ENCODE measurements around the genes SPRY3 and VAMP7.

- RRBS, result no CpG with 5 or more reads among the region's 10 CpGs
Measured at GRCh38 chrX:154049357-154049946, 29.8 kb upstream of the IRAK1 start.

DNA sequence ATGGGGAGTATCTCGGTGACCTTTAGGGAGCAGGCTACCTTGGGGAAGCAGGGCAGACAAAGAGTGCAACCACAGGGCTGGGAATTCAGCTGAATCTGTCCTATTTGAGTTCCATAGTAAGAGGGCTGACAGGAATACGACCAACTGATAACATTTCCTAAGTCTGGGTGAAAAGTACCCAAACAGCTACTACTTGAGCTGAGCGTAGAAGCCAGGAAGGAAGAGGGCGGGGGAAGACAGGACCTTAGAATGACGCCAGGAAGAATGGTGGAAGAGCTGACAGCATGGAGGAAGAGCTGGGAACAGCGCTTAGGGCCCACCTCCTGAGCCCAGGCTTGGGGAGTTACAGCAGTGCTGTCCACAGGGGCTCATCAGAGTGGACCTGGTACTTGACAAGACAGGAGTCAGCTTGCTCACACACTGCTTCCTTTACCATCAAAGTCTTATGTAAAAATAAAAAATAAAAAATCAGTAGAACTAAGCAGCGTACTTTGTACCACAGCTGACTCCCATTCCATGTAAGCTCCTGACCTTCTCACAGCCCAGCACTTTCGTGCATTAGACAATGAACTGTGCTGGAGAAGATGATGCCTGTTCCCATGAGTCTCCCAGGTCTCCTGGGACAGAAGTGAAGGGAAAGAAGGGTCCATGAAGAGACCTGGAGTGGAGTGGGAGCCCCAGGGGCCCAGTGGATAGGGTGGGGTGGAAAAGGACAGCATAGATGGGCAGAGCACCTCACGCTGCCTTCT, 14.2 kb downstream of the MECP2 start:
- RRBS, result no CpG with 5 or more reads among the region's 9 CpGs

- RRBS, result no CpG with 5 or more reads among the region's 14 CpGs
Measured at GRCh38 chrX:154087035-154087857, 10.3 kb downstream of the MECP2 start.

- RRBS, result 84% methylated on average over 4 of the region's 31 CpGs
Measured at GRCh38 chrX:154351577-154352465, 22.6 kb downstream of the FLNA start.

DNA sequence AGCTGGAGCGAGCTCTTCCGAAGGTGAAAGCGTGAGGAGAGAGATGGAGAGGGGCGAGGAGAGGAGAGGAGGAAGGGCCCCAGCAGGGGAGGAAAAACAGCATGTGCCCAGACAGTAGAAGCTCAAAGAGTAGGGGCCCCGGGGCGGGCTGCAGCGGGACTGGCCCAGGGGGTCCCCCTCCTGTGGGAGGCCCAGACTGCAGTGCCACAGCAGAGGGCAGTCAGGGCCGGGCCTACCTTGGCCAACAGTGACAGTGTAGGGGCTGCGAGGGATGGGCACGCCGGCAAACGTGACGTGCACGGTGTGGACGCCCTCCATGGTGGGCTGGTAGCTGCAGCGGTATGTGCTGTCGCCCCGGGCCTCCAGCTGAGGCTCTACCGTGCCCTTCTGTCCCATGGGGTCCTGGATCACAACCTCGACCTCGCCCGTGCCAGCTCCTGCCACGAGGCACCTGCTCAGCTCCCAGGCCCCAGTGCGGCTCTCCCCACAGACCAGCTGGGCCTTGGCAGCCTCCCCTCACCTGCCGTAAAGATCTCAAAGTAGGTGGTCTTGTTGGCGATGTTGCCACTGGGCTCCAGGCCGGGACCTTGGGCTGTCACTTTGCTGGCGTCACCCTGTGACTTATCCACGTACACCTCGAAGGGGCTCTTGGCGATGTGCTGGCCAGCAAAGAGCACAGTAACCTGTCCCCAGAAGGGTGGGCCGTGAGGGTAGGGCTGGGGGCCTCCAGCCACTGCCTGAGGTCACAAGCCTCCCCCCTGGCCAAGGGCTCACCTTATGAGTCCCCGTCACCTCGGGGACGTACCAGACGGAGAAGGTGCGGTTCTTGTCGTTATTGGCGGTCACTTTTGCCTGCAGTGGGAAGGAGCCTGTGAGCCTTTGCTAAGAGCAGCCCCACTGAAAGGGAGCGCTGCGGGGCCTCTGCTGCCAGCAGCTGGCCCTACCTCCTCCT, 8.4 kb downstream of the FLNA start:
- RRBS, result 81% methylated on average over 4 of the region's 41 CpGs

DNA sequence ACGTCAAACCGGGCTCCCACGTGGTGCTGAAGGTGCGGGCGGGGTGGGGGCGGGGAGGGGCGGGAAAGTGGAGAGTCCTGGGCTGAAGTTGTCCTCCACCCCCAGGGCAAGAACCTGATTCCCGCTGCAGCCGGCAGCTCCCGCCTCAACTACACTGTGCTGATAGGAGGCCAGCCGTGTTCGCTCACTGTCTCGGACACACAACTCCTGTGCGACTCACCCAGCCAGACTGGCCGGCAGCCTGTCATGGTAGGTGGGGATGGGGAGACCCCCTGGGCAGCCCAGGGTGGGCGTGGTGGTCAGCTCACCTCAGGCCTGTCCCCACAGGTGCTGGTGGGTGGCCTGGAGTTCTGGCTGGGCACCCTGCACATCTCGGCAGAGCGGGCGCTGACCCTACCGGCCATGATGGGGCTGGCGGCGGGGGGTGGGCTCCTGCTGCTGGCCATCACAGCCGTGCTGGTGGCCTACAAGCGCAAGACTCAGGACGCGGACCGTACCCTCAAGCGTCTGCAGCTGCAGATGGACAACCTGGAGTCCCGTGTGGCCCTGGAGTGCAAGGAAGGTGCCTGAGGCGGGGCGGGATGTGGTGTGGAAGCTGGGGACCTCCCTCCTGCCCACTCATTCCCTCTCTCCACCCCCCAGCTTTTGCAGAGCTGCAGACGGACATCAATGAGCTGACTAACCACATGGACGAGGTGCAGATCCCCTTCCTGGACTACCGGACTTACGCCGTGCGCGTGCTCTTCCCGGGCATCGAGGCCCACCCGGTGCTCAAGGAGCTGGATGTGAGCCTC, 9.6 kb downstream of the PLXNA3 start:
- RRBS, result no CpG with 5 or more reads among the region's 41 CpGs

GRCh38 chrX:154506259-154507041, 9.6 kb downstream of the FAM3A start:
- RRBS, result 92% methylated on average over 12 of the region's 34 CpGs

GRCh38 chrX:154516343-154517241, 560 bp upstream of the FAM3A start:
- RRBS, result under 1% methylated on average over 7 of the region's 49 CpGs

DNA sequence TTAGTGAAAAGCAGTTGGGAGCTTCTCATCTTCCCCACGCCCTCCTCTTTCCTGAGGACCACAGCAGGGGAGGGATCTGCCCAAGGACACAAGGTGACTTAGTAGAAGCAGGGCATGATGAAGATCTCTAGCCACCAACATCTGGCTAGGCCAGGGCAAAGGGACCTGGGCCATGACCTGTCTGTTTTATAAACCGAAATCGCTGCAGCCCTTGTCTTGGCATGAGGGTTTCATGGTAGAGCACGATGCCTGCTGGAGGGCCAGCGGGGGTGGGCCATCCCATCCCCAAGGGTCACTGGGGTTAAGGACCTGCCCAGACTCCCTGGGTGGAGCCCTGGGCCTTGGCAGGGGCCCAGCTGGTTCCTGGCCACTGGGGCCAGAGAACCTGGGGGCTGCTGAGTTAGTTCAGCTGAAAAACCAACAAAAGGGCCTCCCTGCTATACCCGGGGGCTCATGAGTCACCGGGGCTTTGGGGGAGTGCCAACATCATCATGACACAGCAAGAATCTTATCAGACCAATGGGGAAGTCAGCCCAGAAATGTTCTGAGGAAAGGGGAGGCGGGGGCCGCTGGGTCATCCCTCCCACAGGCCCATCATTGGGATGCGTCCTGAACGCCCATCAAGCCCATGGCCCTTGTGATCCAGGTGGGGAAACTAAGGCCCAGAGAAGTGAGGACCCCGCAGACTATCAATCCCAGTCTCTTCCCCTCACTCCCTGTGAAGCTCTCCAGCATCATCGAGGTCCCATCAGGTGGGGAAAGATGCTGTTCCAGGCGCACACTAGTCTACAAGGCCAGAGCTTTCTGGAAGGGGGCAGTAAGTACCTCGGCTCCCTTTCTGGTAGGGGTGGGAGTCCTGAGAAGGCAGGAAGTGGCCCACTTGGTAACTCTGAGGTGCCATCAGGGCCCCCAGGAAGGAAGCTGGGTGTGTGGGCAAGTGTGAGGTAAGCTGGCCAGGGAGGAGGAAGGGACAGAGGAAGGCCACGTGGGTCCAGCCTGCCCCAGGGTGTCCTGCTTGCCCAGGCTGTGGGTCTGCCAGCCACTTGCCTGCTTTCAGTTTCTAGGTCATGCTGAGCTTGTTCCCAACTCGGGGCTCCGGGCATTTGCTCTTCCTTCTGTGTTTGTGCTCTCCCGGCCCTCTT, 4.6 kb downstream of the G6PD start:
- RRBS, result no CpG with 5 or more reads among the region's 19 CpGs

GRCh38 chrX:154731805-154732180, 19.1 kb downstream of the GAB3 start:
- RRBS, result no CpG with 5 or more reads among the region's 9 CpGs

GRCh38 chrX:154735501-154736103, 15.3 kb downstream of the GAB3 start:
- RRBS, result no CpG with 5 or more reads among the region's 6 CpGs

DNA sequence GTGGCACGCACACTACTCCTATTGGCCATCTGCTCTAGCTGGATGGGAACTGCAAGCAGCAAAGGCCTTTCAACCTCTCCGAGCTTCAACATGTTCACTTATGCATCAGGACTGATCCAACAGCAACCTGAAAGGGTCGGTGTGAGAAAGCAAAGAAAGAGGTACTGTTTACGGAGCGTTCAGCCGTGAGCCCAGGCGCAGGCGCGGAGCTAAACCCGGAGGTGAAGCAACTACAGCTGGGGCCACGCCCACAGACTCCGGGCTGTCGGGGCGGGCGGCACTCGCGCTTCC, 324 bp upstream of the DKC1 start:
- RRBS, result no CpG with 5 or more reads among the region's 17 CpGs

DNA sequence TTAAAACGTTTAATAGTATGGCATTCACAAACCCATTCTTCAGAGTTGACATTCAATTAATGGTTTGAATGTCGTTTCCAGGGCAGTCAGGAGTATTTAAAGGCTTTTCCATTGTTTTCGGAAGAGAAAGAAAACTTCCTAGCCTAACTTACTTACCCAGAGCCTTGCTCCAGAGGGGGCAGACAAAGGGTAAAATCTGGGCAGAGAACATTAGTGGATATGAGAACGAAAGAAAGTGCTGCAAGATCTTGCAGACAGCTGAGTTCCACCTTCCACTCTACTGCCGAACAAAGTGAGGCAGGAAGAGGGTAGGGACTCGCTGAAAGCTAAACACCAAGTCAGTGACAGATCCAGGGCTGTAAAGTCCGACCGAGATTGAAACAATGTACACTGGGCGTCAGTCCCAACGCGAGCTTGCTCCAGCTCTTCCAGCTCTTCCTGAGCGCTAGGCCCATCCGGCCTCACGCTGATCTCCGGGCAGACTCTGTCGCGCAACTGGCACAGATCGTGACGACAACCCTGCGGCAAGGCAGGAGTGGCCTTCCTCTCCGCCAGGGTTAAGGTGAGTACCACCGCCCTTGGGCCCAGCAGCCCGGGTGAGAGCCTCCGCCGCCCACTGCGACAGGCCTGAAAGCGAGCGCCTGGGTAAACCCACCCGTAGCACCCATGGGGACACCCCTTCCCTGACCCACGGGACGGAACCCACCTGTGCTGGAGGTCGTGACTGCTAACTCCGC, at the start of gene SPRY3:
TSS of gene SPRY3 (plus strand) at position 501 of the 737 bp plus-strand sequence.
- RRBS, result under 1% methylated on average over 6 of the region's 33 CpGs

DNA sequence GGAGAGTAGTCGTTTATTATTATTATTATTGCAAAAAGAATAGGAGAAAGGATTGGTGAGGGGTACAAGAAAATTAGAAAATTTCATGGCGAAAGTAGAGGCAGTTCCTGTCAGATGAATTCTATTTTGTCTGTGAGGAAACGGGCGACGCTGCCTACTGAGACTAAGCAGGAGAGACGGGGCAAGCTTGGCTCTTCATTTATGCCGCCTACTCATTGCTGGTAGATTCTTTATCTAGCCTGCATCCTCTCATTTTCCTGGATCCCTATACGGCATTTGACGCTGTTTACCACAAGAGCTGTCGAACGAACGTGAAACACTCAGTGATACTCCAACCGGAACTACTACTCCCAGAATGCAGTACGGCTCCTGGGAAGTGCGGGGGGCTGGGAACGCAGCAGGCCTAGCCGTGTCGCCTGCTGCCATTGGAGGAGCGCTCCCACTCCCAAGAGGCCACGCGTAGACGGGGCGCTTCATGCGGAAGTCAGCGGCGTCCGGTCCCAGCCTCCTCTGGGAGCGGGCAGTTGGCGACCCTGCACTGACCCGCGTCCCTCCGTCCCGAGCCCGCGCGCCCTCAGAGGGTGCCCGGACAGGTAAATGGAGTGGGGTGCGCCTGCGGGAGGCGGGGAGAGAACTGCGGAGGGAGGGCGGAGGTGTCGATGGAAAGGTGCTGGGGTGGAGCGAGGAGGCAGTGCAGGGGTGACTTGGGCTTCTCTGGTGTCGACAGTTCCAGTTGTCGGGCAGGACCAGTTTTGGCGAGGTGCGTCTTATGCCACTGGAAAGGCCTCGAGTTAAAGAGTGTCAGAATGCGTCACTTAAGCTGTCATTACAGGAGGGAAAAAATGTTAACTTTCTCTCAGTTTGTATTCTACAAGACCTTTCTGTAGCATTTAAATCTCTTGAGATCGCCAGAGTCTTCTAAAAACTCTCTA, at the start of gene VAMP7:
TSS of gene VAMP7 (plus strand) at position 490 of the 932 bp plus-strand sequence.
- RRBS, result 1% methylated on average over 9 of the region's 51 CpGs